Epithelial cell of alveolus of lung (primary cell): ENCODE results near the genes PPIF, SFTPA2 and NUTM2E.

- RAMPAGE, long total RNA: no peak
- RRBS: 61% methylated on average over 3 of the region's 22 CpGs
Measured at GRCh38 chr10:79118582-79119497, 50.1 kb downstream of the ZMIZ1 start.

DNA sequence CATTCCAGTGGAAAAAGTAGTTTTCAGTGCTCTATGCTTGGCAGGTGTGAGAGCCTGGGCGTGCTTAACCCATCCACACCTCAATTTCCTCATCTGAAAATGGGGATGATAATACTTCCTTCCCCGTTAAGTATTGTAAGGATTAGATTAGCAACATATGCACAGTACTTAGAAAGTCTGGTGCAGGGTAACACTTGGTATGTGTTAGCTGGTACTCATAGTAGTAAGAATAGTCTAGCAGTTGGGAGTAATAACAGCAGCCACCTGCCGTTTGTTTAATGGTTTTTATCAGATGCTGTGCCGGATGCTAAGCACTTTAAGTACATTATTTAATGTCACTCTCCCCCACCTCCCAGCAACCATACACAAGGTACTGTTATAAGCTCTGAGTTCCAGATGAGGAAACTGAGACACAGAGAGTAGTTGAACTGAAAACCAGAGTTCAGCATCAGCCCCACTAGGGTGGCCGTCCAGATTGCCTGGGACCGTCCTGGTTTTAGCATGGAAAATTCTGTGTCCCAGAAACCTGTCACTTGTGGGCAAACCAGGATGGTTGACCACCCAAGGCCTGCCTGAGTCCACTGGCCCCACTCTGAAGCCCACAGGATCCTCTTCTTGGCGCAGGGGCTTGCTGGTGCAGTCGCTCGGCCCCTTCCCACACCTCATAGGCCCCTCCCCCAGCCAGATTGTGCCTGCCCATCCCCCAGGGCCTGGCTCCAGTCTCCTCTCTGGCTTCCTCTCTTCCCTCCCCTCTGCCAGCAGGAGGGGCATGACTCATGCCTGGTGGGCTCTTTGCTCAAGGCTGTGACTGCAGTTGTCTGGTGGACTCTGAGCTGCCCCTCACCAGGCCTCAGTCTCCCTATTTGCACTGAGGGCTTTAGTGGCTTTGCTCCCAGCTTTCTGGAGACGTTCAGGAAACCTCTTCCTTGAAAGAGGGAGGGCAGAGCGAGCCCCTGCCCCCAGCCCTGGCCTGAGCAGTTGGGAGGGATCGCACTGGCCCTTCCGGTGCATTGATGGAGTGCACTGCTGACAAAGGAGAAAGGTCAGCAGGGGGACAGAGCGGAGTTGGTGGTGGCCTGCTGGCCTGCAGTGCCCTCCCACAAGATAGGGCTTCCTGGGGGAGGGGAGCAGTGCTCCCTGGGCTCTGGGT lies 60.4 kb downstream of the ZMIZ1 start:
- RAMPAGE, long total RNA: no peak
- RRBS: no CpG with 5 or more reads among the region's 14 CpGs

DNA sequence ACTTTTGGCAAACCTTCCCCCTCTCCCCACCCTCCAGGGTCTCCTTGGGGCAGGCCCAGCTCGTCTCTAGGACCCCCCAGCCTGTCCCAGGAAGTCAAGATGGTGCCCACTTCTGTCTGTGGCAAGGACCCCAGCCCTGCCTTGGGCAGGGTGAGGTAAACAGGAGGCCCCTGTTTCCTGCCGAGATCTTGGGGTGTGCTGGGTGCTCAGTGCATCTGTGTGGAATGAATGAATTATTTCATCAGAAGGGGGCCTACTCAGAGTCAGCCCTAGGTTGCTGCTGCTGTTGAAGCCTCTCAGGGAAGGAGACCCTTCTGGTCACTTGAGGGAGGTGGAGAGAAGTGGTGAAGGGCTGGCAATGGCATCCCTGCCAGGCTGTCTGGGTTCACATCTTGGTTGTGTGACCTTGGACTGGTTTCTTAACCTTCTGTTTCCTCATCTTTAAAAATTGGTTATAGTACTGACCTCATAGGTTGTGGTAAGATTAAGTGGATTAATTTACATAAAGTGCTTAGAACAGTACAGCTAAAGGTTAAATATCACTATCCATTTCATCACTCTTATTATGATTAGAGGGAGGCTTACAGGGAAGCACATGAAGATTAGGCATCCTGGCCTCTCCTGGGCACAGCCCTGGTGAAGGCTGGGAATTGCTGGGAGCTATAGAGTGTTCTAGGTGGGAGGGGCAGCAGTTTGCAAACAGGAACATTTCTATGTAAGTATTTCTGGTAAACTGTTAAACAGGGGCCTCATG lies 67.7 kb downstream of the ZMIZ1 start:
- RAMPAGE, long total RNA: no peak
- RRBS: no CpG with 5 or more reads among the region's 2 CpGs

DNA sequence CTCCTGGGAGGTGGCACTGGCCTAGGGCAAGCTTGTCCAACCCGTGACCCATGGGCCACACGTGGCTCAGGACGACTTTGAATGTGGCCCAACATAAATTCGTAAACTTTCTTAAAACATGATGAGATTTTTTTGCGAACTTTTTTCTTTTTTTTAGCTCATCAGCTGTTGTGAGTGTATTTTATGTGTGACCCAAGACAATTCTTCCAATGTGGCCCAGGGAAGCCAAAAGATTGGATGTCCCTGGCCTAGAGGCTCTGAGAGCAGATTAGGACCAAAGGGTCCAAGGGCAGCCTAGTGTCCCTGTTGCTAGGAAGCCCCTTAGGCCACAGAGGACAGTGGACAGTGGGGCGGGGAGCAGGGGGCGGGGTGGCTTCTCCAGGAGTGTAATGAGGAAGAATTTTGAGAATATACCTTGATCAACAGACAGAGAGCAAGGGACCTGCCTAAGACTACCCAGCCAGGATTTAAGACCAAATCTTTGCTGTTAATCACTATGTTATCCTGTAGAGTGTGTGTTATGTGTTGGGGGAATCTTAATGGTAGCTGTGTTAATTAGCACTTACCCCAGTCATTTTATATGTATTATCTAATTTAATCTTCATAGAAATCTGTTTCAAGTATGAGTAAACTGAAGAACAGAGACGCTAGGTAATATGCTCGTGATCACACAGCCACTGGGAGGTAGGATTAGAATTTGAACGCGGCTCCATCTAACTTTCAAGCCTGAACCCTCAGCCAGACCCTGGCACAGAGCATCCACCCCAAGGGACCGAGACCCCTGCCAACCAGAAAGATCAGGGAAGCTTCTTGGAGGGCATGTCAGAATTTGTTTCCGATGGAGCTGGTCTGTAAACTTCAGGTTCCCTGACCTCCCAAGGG lies 104.6 kb downstream of the ZMIZ1 start:
- RAMPAGE, long total RNA: no peak
- RRBS: no CpG with 5 or more reads among the region's 13 CpGs

GRCh38 chr10:79192041-79192640 lies 123.4 kb downstream of the ZMIZ1 start:
- RAMPAGE, long total RNA: no peak
- RRBS: no CpG with 5 or more reads among the region's 4 CpGs

DNA sequence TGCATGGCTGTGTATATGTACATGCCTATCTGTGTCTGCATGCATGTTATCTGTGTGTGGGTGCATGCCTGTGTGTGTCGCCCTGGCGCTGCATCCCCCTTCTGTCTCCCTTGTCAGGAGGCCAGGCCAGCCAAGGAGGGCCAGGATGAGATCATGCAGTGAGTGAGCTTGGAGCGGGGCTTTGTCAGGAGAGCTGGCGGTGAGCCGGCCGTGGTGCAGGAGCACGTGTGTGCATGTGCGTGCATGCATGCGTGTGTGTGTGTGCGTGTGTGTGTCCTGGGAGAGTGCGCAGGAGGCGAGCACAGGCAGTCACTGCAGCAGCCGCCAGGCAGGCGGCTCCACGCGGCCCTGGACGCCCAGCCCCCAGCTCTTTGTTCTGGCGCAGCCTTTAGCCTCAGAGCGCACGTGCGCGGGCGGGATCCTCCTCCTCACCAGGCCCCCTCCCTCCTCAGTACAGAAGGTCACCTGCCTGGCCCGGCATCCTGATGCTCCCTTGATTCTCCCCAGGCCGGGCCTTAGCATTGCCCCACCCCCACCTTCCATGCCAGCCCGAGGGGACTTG lies 126.2 kb upstream of the PPIF start:
- RAMPAGE, long total RNA: no peak
- RRBS: no CpG with 5 or more reads among the region's 26 CpGs

- RAMPAGE, long total RNA: no peak
- RRBS: no CpG with 5 or more reads among the region's 5 CpGs
Measured at GRCh38 chr10:79229435-79229865, 117.8 kb upstream of the PPIF start.

DNA sequence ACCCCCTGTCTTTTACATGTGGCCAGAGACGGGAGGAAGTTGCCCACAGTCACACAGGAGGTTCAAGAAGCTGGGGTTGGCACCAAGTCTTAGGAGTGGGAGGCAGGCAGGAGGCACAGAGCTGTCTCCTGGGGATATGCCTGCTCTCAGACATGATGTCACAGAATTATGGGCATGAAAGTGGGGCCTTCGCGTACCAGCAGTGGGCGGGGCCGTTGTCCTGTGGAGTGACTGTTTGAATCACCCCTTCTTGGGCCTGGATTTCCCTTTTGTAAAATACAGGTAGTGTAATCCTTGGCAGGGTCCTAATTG lies 81.2 kb upstream of the PPIF start:
- RAMPAGE, long total RNA: no peak
- RRBS: no CpG with 5 or more reads among the region's 5 CpGs

- RAMPAGE, long total RNA: no peak
- RRBS: no CpG with 5 or more reads among the region's 16 CpGs
Measured at GRCh38 chr10:79270593-79271624, 76.4 kb upstream of the PPIF start.

GRCh38 chr10:79280878-79281987 lies 66.0 kb upstream of the PPIF start:
- RAMPAGE, long total RNA: no peak
- RRBS: no CpG with 5 or more reads among the region's 18 CpGs

GRCh38 chr10:79309148-79310394 lies 37.7 kb upstream of the PPIF start:
- RAMPAGE, long total RNA: no peak
- RRBS: no CpG with 5 or more reads among the region's 27 CpGs

- RAMPAGE, long total RNA: no peak
- RRBS: 80% methylated on average over 10 of the region's 46 CpGs
Measured at GRCh38 chr10:79310395-79311383, 36.6 kb upstream of the PPIF start.

GRCh38 chr10:79315549-79316176 lies 31.6 kb upstream of the PPIF start:
- RAMPAGE, long total RNA: no peak
- RRBS: no CpG with 5 or more reads among the region's 15 CpGs

- RAMPAGE, long total RNA: no peak
- RRBS: under 1% methylated on average over 21 of the region's 73 CpGs
Measured at GRCh38 chr10:79346988-79347797, at the start of gene PPIF. Gene PPIF (plus strand): TSS chr10:79347469.

GRCh38 chr10:79355974-79356914 lies 9.0 kb downstream of the PPIF start:
- RAMPAGE, long total RNA: no peak
- RRBS: no CpG with 5 or more reads among the region's 9 CpGs

DNA sequence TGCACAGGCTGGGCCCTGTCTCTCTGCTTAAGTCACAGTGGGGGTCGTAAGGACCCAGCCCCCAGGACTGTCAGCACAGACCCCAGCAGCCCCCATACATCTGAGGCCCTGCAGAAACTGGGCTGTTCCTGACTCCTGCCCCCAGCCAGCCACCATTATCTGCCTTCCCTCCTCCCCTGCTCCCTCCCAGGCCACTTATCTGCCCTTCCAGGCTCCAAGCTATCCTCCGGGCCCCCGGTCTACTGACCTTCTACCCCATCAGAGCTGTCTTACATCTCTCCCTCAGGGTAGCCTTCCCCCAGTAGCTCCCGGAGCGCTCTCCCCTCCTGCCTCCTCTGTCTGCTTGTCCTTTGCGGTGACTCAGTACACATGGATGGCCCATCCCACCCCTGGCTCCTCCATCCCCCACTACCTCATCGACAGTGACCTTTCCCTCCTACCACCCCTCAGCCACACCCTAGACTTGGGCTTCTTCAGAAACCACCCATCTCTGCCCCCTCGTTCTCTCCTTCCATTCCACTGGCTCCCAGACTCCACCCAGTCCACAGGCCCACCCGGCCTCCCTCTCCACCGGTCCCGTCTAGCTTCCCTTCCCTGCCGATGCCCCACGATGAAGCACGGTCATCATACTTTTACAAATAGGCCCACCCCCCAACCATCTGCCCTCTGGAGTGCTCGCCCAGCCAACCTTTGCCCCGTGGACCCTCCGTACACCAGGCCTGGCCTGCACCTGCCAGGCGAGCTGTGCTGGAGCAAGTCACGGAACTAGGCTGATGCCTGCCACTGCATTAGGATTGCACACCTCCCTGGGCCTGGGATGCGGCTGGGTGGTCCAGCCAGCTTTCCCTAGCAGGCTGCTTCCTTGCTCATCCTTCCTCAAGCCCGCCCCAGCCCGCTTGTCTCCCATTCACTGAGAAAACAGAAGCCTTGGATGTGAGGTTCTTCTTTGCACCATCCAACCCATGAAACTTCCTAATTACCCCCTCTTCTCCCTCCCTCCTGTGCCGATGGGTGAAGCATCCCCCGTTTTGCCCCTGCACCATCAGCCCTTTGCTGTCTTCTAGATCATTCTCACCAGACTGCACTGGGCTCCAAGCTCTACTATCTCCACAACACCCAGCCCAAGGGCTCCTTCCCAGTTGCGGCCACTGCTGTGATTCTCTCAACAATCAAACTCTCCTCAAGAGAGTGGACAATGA lies 44.6 kb downstream of the PPIF start:
- RAMPAGE, long total RNA: no peak
- RRBS: 43% methylated on average over 3 of the region's 25 CpGs

GRCh38 chr10:79454180-79454692 lies 8.8 kb upstream of the ZCCHC24 start:
- RAMPAGE, long total RNA: no peak
- RRBS: 0% methylated on average over 2 of the region's 6 CpGs

DNA sequence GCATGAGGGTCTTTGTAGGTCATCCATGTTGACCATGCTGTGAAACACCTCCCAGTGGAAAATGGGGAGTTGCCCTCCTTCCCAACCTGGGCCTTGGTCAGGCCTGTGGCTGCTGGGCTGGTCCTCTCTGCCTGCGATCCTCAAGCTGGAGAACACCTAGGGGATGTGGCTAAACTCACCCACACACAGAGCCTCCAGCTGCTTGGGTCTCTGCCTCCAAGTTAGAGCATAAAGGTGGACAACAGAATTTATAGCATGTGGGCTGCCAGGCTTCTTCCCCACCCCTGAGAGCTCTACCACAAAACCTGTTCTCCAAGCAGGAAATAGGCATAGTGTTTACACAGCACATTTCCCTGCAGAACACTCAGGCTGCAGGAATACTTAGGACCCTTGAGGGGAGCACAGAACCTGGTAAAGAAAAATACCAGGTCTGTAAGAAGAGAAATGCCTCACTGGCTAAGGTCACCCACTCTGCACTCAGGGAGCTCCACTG lies at the start of gene SFTPA2:
Gene SFTPA2, minus strand, starts transcription at position 223 of the 493 bp plus-strand sequence.
- RAMPAGE, long total RNA: no peak
- RRBS: no CpG with 5 or more reads among the region's 1 CpG

DNA sequence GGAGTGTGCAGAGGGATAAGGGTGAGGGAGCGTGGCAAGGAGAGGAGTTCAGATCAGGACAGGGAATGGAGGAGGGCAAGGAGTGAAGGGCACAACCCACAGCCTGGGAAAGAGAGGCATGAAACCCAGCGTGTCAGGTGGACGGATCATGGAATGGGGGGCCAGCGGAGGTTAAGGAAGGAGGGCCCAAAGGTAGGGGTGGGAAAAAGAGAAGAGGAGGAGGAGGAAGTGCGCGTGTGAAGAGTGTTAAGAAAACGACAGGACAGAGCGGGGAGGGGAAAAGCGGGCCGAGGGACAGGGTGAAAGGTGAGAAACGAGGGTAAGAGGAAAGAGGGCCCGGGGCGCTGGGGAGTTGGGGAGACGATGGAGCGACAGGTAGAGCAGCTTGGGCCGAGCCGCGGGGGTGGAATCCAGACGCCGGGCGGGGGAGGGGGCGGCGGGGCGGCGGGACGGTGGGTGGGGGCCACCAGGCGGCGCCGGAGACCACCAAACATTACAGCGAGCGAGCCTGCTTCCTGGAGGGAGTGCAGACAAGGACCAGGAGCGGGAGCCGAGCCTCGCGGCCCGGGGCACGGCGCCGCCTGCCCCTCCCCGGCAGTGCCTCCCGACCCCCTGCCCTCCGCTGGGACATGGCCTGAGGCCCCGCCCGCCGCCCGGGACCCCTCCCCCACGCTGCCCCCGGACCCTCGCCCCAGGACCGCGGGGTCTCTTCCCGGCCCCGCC lies 1.0 kb upstream of the NUTM2E start:
- RAMPAGE, long total RNA: no peak
- RRBS: no CpG with 5 or more reads among the region's 53 CpGs

- RAMPAGE, long total RNA: no peak
- RRBS: 1% methylated on average over 4 of the region's 131 CpGs
Measured at GRCh38 chr10:79826094-79827367, at the start of gene NUTM2E. Gene NUTM2E (plus strand): TSS chr10:79826739.